Brain (tissue), 1 donor: ENCODE data around the genes JAKMIP1 and MAN2B2.

DNA sequence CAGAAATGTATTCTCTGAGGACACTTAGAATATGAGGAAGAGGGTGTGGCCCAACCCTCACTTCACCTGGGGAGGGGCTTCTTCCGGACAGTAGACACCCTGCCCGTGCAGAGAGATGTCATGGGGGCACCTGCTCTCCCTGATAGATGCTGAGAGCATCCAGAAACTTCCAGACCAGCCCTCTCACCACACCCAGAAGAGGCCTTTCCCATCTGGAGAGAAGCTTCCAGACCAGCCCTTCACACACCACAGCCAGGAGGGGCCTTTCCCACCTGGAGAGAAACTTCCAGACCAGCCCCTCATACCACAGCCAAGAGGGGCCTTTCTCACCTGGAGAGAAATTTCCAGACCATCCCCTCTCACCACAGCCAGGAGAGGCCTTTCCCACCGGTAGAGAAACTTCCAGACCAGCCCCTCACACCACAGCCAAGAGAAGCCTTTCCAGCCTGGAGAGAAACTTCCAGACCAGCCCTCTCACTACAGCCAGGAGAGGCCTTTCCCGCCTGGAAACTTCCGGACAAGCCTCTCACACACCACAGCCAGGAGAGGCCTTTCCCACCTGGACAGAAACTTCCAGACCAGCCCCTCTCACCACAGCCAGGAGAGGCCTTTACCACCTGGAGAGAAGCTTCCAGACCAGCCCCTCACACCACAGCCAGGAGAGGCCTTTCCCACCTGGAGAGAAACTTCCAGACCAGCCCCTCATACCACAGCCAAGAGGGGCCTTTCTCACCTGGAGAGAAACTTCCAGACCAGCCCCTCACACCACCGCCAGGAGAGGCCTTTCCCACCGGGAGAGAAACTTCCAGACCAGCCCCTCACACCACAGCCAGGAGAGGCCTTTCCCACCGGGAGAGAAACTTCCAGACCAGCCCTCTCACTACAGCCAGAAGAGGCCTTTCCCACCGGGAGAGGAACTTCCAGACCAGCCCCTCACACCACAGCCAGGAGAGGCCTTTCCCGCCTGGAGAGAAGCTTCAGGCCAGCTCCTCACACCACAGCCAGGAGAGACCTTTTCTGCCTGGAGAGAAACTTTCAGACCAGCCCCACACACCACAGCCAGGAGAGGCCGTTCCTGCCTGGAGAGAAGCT is 81.1 kb downstream of the CRMP1 start:
- RRBS, result 85% methylated on average over 1 of the region's 11 CpGs

DNA sequence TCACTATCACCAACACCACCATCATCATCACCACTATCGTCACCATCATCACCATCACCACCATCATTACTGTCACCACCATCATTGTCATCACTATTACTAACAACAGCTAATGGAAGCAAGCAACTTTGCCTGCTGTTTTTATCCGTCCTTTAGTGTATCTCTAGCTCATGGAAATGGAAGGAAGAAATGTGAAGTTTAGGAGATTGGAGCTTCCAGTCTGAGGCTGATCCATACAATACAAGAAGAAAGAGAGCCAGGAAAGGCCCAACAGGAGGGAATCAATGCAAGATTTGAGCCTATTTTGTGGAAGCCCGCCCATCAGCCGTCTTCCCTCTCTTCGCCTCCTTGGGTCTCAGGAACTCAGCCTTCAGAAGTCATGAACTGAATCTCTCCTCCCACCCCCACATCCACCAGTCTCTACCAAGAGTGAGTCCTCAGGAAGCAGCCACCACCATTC is 72.6 kb downstream of the CRMP1 start:
- RRBS, result no CpG with 5 or more reads among the region's 5 CpGs

DNA sequence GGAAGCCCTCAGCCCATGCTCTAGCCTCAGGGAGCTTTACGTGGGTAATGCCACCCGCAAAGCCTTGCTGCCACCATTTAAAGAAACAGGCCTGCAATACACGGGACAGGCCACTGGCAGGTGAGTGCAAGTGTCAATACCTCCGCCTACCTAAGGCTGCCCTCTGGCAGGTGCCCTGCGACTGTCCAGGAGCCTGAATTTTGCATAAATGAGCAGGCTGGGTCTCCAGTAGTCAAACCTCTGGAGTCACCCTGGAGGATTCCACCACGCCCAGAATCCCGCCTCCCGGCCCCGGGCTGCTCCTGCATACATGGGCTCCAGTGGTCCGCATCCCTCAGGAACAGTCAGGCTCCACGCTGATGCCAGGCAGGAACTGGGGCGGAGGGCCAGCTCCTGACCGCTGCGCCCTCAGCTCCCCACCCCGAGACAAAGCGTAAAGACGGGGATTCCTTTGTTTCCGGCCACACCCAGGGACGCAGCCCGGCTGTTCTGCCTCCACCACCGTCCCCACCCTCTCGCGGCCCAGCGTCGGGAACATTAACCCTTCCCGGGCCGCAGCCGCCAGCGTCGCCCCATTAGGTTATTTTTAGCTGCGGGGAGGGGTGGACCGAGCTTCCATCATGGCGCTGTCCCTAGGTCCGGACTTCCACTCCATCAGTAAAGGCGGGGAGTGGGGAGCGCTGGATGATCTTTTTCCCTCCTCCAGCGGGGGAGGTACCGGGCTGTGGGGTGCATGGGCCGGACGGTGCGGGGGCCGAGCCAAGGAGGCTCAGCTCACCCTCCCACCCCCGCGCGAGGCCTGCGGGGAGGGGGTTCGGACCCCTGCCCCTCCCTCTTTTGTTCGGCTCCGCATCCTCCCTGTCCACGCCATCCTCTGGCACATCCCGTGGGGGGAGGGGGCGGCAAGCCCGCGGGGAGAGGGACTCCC is 5.5 kb downstream of the CRMP1 start:
- RRBS, result 2% methylated on average over 17 of the region's 54 CpGs

DNA sequence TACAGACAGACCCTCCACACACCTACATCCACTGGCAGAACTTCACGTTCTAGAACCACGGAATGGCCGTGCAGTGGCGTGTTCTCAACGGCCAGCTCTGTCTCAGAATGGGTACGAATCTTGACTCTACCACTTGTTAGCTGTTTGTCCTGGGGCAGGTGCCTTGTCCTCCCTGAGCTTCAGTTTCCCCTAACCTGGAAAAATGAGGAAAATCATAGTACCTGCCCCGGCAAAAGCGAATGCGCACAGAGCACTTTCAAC is 61.8 kb downstream of the JAKMIP1 start:
- RRBS, result no CpG with 5 or more reads among the region's 9 CpGs

GRCh38 chr4:6180571-6181488 is 19.5 kb downstream of the JAKMIP1 start:
- RRBS, result no CpG with 5 or more reads among the region's 7 CpGs

DNA sequence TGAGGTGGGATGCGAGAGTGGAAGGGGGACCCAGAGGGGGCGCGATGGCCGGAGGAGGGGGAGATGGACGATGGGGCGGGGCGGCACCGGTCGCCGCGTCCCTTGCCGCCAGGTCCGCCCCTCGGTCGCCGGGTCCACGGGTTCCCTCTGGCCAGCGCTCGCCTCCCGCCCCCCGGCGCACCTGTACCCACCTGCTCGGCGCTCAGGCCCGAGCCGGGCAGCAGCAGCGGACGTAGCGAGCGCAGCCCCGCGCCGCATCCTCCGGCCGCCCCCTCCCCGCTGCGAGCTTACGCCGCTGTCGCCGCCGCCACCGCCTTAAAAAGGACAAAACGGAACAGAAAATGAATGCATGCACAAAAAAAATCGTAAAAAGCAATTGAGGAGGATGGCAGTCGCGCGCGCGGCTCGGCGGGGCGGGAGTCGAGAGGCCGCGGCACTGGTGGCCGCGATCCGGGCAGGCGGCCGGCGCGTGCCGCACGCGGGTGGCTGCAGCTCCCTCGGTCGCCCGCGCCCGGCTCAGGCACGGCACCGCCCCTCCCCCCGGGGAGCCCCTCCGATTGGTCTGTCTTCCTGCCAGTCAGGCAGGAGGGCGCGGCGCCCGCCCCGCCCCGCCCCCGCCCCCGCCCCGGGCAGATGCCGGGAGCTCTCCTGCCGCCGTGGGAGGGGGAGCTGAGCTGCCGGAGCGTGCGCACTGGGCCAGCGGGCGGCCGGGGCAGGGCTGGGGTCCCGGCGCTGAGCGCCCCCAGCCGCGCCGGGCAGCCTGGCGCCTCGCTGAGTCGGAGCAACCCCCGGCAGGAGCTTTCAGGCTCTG is at the start of gene JAKMIP1:
Gene JAKMIP1 (minus strand): TSS at position 488 of the 811 bp plus-strand sequence.
- RRBS, result 2% methylated on average over 53 of the region's 103 CpGs

- RRBS, result no CpG with 5 or more reads among the region's 7 CpGs
Observed at GRCh38 chr4:6223015-6223340, 22.6 kb upstream of the JAKMIP1 start.

- RRBS, result 1% methylated on average over 19 of the region's 79 CpGs
Observed at GRCh38 chr4:6574328-6575816, at the start of gene MAN2B2. Gene MAN2B2, plus strand, starts transcription at chr4:6575189.

DNA sequence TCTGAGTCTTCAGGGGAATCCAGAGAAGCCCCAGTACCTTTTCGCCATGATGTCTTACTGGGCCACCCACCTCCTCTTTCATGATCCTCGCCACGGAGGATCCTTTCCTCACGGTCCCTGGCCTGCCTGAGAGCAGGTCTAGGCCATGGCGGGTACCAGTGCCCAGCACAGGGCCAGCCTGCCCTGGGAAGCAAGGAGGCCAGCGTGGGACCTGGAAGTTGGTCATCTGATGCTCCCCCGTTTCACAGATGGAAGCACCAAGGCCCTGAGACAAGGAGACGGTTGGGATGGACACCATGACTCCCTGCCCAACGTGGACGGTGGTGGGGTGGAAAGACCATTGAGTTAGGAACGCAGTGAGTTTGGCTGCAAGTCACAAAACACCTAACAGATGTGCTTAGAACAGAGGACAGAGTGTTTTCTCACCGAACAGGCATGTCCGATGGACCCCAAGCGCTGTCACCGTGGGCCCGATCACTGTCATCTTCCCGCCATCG is 21.7 kb upstream of the MRFAP1 start:
- RRBS, result no CpG with 5 or more reads among the region's 18 CpGs

GRCh38 chr4:6687802-6688633 is 5.7 kb upstream of the S100P start:
- RRBS, result no CpG with 5 or more reads among the region's 18 CpGs

DNA sequence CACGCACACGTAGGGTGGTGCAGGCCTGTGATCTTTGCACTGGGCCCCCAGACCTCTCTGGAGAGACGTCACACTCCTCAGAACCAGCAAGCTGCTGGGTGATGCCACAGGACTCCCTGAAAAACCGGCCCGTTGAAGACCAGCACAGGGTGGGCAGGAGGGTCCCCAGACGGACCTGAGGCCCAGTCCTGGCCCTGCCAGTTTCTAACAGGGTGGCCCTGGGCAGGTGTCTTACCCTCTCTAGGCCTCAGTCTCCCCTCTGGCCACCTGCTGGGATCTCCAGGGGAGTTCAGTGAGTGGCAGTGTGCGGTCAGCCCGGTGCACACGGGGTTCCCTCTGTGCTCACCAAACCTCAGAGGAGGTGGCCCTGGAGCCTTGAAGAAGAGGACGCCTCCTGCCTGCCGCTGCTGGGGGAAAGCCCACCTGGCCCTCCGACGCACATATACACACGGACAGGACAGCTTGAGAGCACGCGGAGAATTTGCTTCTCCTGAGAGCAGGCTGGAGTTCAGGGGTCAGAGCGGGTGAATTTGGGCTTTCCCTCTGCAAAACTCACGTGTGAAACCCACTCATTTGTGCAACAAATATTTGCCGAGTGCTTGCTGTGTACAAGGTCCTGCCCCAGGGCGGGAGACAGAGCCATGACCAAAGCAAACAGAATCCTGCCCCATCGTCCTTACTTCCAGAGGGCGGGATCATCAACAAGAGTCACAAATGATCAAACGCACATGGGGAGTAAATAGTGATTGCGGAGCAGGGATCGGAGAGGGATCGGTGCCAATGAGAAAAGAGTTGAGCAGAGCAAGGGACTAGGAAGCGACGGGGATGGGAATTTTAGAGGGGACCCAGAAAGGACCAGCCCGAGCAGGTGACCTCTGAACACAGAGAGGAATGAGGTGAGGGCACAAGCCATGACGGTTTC is 17.4 kb downstream of the BLOC1S4 start:
- RRBS, result no CpG with 5 or more reads among the region's 30 CpGs

GRCh38 chr4:6749262-6749996 is 33.1 kb upstream of the KIAA0232 start:
- RRBS, result no CpG with 5 or more reads among the region's 20 CpGs

- RRBS, result 59% methylated on average over 1 of the region's 8 CpGs
Observed at GRCh38 chr4:6773014-6773710, 9.4 kb upstream of the KIAA0232 start.

DNA sequence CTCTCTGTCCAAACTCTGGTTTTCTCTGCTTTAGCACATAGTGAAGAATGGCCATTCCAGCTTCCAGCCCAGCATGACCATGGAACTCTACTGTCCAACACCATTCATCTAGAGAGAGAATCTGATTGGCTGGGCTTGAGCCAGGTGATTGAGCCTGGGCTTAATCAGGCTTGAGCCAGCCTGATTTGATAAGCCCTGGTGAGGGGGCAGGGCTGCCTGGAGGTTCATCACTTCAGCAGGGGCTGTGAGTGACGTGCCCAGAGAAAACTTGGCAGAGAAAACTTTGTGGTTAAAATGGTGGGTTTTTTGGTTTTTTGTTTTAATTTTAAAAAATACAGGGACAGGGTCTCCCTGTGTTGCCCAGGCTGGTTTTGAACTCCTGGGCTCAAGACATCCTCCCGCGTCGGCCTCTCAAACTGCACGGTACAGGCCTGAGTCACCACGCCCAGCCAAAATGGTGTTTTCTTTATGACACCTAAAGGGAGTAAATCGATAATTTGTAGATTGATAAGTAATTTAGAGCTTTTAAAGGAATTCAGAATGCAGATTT is 62.6 kb downstream of the KIAA0232 start:
- RRBS, result no CpG with 5 or more reads among the region's 7 CpGs

- RRBS, result no CpG with 5 or more reads among the region's 8 CpGs
Observed at GRCh38 chr4:6915976-6916234, 6.3 kb downstream of the TBC1D14 start.

- RRBS, result no CpG with 5 or more reads among the region's 22 CpGs
Observed at GRCh38 chr4:6938981-6939773, 29.6 kb downstream of the TBC1D14 start.

- RRBS, result no CpG with 5 or more reads among the region's 18 CpGs
Observed at GRCh38 chr4:6991635-6992577, 50.9 kb downstream of the CCDC96 start.

GRCh38 chr4:7052373-7053418 is 9.5 kb downstream of the TADA2B start:
- RRBS, result no CpG with 5 or more reads among the region's 25 CpGs

- RRBS, result 91% methylated on average over 4 of the region's 14 CpGs
Observed at GRCh38 chr4:7095810-7096338, 28.0 kb upstream of the GRPEL1 start.

DNA sequence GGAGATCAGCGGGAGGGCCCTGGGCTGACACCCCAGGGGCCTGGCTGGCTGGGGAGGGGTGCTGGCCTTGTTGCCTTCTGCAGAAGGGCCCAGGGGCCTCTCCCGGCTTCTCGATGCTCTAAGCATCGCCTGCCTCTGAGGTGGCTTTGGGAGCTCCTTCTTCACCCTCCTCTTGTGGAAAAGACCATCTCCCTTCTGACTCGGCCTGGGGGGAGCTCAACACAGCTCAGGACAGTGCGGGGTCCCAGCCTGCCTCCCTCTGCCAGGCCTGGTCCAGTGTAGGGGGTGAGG is 55.3 kb upstream of the PSAPL1 start:
- RRBS, result no CpG with 5 or more reads among the region's 6 CpGs